ENCODE data around the genes CLEC18B, RFWD3, CFDP1, KARS1 and DUXB.

- RAMPAGE, long total RNA, result no peak
- RRBS, result no CpG with 5 or more reads among the region's 9 CpGs
These were observed 10.6 kb downstream of the PSMD7 start for GRCh38 chr16:74306953-74307878.

GRCh38 chr16:74320590-74321588, 24.3 kb downstream of the PSMD7 start:
- RAMPAGE, long total RNA, result no peak
- RRBS, result no CpG with 5 or more reads among the region's 9 CpGs

DNA sequence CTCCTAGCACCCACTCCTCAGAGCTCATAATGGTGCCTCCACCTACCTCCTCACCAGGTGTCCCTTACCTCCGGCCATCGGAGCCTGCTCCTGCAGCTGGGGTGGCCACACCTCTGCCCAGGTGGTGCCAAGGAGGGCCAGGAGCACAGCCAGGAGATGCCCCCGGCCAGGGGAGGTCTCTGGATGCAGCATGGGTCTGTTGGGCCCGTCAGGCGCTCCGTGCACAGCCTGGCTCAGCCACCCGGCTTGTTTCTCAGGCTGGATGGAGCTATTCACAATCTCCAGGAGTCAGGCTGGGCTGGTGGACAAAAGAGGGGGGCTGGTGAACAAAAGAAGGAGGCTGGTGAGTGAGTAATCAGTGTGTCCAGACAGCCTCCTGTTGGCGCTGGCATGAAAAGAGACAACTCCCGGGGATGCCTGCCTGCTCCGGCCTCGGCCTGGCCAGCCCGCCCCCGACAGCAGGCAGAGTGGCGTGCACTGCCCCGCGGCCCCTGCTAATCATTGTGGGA, at the start of gene CLEC18B:
Gene CLEC18B, minus strand, starts transcription at position 400 of the 509 bp plus-strand sequence.
- RAMPAGE, long total RNA, result no peak
- RRBS, result no CpG with 5 or more reads among the region's 16 CpGs

DNA sequence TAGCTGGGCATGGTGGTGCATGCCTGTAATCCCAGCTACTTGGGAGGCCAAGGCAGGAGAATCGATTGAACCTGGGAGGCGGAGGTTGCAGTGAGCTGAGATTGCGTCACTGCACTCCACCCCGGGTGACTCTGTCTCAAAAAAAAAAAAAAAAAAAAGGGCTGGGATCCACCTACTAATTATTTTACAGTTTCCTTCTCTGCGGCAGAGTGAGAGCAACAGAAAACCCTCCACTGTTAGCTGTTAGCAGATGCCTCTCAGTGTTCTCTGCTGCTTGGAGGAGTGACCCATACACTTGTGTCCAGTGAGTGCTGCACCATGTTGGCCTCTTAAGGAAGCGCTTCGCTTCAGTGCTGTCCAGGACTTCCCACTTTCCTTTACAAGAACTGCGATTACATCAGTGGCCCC, 18.3 kb upstream of the CLEC18B start:
- RAMPAGE, long total RNA, result no peak
- RRBS, result no CpG with 5 or more reads among the region's 8 CpGs

GRCh38 chr16:74607831-74608235, 919 bp upstream of the GLG1 start:
- RAMPAGE, long total RNA, result no peak
- RRBS, result no CpG with 5 or more reads among the region's 7 CpGs

- RAMPAGE, long total RNA, result no peak
- RRBS, result no CpG with 5 or more reads among the region's 13 CpGs
These were observed 18.7 kb upstream of the GLG1 start for GRCh38 chr16:74625423-74626114.

GRCh38 chr16:74666357-74667280, at the start of gene RFWD3:
Gene RFWD3 (minus strand): TSS chr16:74666877.
- RAMPAGE, long total RNA, result no peak
- RRBS, result under 1% methylated on average over 9 of the region's 68 CpGs

DNA sequence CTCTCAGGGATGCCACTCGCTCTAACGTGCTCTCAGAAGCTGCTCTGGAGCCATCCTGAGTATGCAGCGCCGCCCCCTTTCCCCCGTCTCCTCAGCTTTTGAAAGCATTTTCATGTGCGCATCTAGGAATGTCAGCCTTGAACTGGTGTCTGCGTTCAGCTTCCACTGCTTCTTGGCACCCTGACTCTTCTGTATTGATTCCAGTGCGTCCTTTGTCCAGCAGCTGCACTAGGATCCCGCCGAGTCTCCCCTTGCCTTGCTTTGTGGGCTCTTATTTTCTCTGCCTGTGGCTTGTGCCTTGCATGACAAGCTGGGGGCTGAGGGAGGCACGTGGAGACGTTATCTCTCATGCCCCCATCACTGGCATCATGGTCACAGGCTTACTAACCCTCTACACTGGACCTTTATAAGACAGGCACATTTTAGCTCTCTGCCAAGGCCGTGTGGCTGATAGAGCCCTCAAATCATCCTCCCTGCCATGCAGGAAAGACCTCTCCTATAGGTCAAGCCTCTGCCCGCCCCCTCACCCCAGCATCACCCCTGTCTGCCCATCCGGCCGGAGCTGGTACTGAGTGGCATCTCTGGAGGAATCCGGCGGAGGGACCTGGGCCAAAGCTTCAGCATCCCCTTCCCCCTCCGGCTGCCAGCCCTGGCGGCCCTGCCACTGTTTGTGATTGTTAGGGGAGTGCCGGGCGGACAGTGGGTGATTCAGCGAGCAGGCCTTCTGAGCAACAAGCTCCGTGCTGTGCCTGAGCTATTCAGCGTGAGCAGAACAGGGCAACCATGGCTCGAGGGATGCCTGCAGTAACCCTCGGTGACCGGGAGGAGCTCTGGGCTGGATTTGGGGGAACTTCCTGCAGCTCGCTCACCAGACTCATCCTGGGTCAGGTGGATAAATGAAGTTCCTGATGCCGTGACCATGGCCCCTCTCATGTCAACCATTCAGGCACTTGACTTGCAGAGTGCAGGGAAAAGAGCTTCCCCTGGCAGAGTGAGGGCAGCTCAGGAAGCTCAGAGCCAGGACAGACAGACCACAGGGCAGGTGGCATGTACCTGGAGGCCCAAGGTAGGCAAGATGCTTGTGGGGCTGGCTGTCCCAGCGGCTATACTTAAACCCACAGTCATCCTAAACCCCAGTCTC, 24.0 kb upstream of the MLKL start:
- RAMPAGE, long total RNA, result no peak
- RRBS, result 62% methylated on average over 5 of the region's 31 CpGs

- RAMPAGE, long total RNA, result no peak
- RRBS, result no CpG with 5 or more reads among the region's 7 CpGs
These were observed 1.1 kb downstream of the FA2H start for GRCh38 chr16:74773445-74774033.

- RAMPAGE, long total RNA, result no peak
- RRBS, result no CpG with 5 or more reads among the region's 11 CpGs
These were observed 69.0 kb upstream of the FA2H start for GRCh38 chr16:74843588-74844102.

GRCh38 chr16:74921268-74922484, 63.2 kb downstream of the WDR59 start:
- RAMPAGE, long total RNA, result no peak
- RRBS, result no CpG with 5 or more reads among the region's 11 CpGs

GRCh38 chr16:74956301-74956936, 28.5 kb downstream of the WDR59 start:
- RAMPAGE, long total RNA, result no peak
- RRBS, result no CpG with 5 or more reads among the region's 9 CpGs

GRCh38 chr16:74962343-74963025, 22.4 kb downstream of the WDR59 start:
- RAMPAGE, long total RNA, result no peak
- RRBS, result no CpG with 5 or more reads among the region's 4 CpGs

DNA sequence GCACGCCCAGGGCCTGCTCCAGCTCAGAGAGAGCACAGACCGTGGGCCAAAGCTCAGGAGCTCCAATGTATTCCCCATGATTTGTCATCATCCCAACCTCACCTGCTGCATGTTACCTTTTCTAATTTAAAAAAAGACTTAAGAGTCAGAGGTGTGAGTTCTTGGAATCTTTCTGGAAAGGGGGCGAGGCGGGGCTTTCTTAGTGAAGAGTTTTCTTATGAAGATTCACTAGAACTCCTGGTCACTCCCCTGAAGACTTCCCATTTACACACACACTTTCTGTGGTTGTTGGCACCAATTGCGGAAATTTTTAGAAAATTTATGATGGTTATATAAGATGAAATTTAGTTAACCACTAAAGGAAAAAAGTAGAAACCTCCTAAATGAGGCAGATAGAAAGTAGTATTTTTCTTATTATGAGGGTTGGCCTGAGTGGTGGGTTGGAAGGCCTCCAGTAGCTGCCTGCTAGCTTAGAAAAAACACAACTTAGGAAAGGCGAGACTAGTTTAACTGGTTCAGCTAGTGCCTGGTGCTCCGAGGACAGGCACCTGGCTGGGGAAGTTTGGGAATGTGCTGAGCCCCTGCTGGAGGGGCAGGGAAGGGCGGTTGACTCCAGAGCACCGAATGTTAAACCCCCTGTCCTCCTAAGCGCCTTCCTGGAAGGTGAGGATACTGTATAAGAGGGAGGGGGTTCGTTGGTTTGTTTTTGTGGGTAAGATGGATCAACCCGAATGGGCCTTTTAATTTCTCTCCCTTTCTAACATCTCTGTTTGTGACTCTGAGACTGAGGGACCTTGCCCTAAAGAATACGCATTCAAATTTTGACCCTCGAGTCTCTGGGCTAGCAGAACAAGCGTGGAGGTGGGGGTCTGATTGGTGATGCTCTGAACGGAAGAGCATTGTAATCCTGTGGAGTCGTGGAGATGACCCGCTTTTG, 19.9 kb downstream of the LDHD start:
- RAMPAGE, long total RNA, result no peak
- RRBS, result no CpG with 5 or more reads among the region's 18 CpGs

GRCh38 chr16:75169921-75170497, 21.7 kb downstream of the ZFP1 start:
- RAMPAGE, long total RNA, result no peak
- RRBS, result no CpG with 5 or more reads among the region's 10 CpGs

DNA sequence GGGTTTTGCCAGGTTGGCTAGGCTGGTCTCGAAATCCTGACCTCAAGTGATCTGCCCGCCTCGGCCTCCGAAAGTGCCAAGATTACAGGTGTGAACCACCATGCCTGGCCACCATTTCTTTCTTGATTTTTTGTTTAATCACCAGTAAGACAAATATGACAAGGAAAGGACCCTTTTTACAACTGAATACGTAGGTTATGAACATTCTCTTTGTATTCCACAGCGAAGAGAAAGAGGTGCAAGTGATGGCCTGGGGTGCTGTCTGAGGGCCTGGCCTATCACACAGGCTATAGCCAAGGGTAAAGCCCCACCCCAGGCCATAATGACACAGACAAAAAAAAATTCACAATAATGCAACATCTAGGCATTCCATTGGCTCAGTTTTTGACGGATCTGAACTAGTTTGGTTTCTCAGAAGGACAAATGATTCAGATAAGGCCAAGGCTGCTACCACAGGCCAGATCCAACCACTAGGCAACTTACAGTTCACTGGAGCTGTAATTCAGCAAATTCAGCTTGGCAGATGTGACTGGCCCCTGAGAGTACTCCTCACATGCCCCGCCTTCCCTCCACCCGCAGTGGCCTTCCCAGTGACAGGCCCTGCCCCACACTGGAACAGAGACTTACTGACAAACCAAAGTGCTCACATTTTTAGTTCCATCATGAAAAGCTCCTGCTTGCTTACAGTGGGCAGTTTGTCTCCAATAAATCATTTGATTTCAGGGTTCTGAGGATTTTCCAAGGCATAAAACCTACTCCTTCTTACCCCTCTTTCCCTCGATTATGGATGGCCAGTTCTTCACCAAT, 53.0 kb upstream of the BCAR1 start:
- RAMPAGE, long total RNA, result no peak
- RRBS, result no CpG with 5 or more reads among the region's 10 CpGs

GRCh38 chr16:75432697-75433681, at the start of gene CFDP1:
Gene CFDP1 (minus strand): TSS chr16:75433503.
- RAMPAGE, long total RNA, result start-site peak on the minus strand at chr16:75433442-75433476, 1,269 and 296 reads in 2 replicates
- RRBS, result 1% methylated on average over 24 of the region's 87 CpGs

- RAMPAGE, long total RNA, result no peak
- RRBS, result no CpG with 5 or more reads among the region's 26 CpGs
These were observed 1.0 kb downstream of the CHST5 start for GRCh38 chr16:75534641-75535488.

GRCh38 chr16:75647177-75647916, at the start of gene KARS1:
Gene KARS1 (minus strand): TSS chr16:75647665.
- RAMPAGE, long total RNA, result no peak
- RRBS, result 2% methylated on average over 12 of the region's 52 CpGs

DNA sequence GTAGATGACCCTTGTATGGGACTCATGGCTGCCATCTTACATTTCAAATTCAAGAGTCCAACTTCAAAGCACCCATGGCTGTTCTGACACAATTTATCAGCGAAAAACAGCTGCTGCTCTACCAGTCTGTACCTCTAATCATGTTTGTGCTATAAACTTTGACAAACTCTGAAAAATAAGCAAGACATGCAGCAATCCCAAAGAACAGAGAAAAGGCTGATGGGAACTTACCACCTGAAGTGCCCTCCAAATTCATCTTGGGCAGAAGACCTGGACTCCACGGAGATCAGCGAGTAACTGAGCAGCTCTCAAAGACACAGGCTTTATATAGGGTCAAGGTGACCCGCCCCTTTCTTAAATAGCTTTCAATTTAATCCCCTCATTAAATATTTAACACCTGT, at the start of gene DUXB:
Gene DUXB, minus strand, starts transcription at position 299 of the 401 bp plus-strand sequence.
- RAMPAGE, long total RNA, result no peak
- RRBS, result no CpG with 5 or more reads among the region's 4 CpGs